HGPS cell (cell line): ENCODE measurements around the gene PLPP6.

DNA sequence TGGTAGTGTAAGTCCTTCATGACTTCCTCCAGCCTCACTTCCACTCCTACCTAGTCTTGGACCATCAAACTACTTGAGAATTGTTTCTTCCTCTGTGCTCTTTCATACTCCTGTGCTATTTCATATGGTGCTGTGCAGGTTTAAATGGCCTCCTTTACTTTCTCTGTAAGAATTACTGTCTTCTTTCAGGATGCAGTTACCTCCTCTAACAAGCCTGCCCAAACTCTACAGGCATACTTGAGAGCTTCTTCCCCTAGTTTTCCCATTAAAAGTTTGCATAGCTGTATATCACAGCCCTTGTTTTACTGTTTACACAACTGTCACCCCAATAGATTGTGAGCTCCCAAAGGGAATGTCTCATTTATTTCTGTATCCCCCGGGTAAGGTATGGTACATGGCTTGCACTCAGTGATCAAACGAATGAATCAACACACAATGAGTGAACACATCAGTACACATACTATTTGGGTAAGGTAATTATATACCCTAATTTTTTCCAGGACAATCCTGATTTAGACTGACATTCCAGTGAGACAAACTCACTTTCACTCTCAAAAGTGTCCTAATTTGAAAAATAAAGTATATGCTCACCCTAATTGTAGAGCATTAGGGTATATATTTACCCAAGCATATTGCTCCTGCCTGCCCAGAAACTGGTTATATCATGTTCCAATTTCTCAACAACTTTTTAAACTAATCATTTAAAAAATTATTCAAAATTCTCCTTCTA is 190.0 kb downstream of the GLIS3 start:
- RRBS, result no CpG with 5 or more reads among the region's 2 CpGs

- RRBS, result no CpG with 5 or more reads among the region's 6 CpGs
Observed at GRCh38 chr9:4235782-4236562, 63.9 kb downstream of the GLIS3 start.

- RRBS, result no CpG with 5 or more reads among the region's 7 CpGs
Observed at GRCh38 chr9:4237789-4238547, 61.9 kb downstream of the GLIS3 start.

- RRBS, result no CpG with 5 or more reads among the region's 2 CpGs
Observed at GRCh38 chr9:4301963-4302688, 2.3 kb upstream of the GLIS3 start.

GRCh38 chr9:4554089-4554488 is 63.8 kb downstream of the SLC1A1 start:
- RRBS, result no CpG with 5 or more reads among the region's 1 CpG

DNA sequence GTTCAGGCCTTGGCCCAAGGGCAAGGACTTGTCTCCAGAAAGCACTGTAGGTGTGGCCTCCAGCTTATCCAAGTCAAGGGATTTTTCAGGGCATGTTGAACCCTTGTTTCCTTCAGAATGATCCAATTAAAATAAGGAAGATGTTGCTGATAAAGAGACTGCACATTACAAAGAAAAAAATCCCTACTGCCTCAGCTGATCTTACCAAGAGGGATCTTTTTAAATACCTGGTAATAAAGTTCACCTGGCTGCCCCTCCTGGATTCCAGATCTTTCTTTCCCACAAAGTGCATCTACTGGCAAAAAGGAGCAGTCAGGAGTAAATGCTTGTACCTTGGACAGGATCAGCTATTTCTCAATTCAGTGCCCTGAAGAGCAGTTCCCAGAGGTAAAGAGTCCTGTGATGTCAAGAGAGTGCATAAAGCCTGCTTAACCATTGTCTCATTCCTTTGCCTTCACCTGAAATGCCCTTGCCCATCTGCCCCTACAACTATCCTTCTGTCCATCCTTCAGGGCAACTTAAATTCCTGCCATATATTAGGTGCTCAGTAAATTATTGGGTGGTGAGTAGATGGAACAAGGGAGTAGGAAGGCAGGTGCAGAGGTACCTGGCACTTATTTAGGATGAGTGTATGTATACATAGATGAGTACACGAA is 79.9 kb upstream of the PLPP6 start:
- RRBS, result no CpG with 5 or more reads among the region's 1 CpG

GRCh38 chr9:4662074-4663103 is at the start of gene PLPP6:
PLPP6 (plus strand) TSS chr9:4662294.
- RRBS, result 10% methylated on average over 25 of the region's 74 CpGs

DNA sequence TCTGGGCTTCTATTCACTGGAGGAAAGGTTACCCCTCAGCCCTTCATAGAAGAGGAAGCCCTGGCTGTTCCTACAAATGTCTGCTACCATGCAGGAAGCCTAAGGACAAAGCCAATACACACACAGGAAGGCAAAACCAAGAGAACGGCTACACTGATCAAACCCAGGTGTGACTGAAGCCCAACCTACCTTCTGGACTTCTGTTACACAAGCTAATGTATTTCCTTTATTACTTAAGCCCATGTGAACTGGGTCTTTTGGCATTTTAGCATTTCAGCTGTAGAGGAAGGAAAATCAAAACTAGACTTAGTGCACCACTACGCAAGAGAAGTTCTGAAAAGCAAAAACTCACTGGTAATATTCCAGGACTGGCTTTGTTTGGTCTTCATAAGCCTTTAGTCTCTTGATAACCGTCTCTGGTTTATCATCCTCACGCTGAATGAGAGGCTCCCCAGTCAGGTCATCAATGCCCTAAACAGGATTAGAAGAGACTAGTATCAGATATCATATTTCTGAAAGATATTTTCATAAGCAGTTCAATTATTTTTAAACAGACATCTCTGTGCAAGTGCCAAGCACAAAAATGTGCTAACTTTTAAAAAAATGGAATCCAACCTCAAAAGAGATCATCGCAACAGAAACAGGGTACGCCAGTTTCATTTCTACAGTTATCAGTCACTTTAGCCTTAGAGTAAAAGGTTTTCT is 22.8 kb downstream of the AK3 start:
- RRBS, result no CpG with 5 or more reads among the region's 6 CpGs

DNA sequence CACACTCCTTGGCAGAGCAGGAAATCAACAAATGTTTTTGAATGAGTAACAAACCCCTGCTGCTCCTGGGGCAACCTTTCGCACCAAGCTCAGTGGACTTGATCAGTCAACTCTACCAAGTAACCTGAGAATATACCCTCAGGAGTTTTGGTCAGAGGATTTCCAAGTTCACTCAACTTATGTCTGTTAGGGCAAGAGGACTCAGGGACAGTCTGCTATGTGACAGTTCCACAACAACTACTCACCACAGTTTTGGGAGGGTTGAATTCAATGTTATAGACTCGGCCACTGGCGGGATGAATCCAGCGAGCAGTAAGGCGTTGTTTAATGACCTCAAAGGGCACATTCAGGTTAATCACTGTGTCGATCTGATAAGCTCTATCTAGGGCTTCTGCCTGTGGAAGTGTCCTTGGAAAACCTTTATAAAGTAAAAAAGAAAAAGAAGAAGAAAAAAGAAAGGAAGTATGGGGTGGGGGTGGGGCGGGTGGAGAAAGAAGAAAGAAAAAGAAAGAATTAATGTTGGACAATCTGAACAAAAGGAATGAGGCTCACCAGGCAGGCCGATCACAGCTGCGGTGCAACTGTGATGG is 22.0 kb downstream of the AK3 start:
- RRBS, result no CpG with 5 or more reads among the region's 9 CpGs

GRCh38 chr9:4840477-4841146 is 47.9 kb downstream of the RCL1 start:
- RRBS, result no CpG with 5 or more reads among the region's 3 CpGs

- RRBS, result no CpG with 5 or more reads among the region's 10 CpGs
Observed at GRCh38 chr9:4853527-4854423, 61.0 kb downstream of the RCL1 start.

DNA sequence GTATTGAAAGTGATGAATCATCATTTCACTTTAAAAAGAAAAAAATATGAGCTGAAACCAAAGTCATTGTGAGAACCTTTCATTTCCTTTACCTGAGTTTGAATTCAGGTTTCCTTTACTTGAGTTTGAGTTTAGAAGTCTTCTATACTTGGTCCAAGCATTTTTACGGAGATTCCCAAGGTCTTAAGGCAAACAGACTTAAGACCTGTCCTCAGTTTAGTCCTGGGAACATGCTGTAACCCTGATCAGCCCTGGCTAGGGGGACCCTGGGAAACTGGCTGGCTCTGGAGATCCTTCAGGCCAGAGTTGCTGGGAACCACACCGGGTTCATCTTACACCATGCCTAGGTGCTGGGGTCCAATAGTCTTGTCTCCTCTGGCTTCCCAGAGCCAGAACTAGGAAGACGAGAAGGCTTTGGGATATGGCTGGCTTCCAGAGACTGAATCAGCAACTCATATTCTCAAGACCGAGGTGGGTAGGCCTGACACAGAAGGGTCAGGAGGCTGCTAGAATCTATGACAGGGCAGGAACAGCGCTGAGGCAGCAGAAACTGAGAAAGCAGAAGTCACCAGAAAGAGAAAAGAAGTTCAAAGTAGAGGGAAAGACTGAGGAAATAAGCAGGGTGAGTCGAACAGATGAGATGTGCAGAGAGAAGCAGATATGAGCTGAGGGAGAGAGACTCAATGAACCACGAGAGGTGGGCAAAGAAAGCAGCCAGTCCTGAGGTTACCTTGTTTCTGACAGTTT is 16.3 kb upstream of the PDCD1LG2 start:
- RRBS, result no CpG with 5 or more reads among the region's 7 CpGs

DNA sequence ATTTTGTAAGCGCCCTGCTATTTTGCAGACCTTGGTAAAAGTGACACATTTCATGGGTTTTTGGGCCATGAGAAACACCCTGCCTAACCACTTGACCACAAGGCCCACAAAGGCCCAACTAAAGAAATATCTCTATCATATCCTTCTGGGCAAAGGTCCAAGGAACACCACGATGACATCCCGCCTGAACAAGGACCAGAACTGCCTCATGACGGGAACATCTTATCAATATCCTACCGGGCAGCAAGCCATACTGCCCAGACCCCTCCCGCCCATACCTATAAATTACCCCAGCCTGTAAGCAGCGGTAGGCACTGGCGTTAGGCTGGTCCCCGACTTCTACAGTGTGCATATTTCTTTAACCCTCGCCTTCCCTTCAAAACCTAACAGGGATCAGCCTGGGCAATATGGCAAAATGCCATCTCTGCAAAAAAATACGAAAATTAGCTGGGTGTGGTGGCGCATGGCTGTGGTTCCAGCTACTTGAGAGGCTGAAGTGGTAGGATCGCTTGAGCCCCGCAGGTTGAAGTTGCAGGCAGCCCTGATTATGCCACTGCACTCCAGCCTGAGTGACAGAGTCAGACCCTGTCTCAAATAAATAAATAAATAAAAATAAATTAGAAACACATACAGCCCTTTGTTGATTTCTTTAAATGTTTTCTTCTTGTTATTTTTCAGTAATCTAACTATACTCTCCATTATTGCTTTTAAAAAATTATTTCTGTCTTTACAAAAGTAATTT is 9.5 kb upstream of the PDCD1LG2 start:
- RRBS, result no CpG with 5 or more reads among the region's 14 CpGs

- RRBS, result no CpG with 5 or more reads among the region's 1 CpG
Observed at GRCh38 chr9:5510683-5511103, 362 bp downstream of the PDCD1LG2 start.

GRCh38 chr9:5628484-5629046 is 342 bp upstream of the RIC1 start:
- RRBS, result under 1% methylated on average over 25 of the region's 53 CpGs

DNA sequence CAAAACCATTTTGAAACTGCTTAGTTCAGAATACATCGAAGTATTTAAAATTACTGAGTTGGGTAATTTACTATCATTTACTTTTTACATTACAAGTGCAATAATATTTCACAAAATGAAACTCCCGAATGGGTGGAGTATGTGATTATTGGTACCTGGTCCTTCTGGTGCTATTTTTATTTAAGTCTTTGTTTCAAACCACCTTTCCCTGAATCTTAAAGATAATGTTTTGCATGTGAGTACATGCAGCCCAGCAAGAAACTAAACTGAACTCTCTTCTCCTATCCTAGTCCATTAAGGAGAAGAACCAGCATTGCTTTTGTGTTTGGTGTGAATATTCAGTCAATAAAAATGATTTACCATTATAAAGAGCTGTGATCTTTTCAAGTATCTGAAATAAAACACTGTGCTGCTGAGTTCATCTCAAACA is 57.2 kb downstream of the ERMP1 start:
- RRBS, result no CpG with 5 or more reads among the region's 2 CpGs

DNA sequence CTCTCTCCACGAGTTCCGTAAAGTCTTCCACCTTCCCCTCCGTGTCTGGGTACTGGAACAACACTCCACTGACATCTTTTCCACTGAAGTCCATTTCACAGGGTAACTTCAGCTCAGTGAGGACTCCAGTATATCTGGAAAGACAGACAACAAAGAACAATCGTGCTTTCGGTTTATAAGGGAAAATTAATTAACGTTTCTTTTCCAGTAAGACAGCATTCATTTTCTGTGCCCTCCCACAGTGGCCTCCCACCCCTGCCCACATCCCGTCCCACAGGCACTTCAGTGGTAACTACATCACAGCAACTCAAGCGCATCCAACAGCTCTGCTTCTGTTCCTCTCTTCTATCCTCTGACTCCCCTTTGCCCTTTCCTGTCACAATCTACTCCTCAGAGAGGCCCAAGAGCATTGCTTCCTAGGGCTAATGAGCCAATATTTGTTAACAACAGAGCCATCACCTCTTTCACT is 40.4 kb downstream of the GLDC start:
- RRBS, result no CpG with 5 or more reads among the region's 8 CpGs

DNA sequence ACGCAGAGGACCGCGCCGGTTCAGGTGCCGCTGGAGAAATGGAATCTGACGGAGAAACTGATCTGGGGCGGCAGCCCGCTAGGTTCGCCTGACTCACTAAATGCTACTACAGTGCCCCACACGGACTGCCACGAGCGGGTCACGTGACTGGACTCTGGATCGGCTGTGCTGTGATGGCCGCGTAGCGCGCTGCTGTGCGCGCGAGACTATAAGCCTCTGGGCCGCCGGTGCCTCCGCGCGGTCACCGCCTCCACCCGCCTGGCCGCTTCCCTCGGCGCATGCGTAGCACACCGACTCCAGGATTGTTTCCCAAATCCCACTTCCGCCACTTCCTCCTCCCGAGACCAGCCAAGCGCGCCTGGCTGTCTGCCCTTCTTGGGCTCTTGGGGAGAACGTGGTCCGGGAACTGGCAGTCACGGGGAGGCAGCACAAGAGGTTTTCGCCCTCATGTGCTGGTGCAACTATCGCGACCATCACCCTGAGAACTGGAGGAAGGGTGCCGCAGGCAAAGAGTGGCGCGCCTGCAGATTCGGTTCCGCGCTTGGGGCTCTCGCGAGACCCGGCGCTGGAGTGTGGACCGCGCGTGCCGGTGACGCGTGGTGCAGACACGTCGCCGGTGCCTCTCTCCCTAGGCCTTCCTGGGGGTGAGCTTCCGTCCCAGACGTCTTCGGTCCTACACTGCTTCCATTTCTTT is 35.8 kb upstream of the GLDC start:
- RRBS, result 2% methylated on average over 4 of the region's 65 CpGs